MCF 10A (cell line): Measurements from ENCODE around the gene ITGAV.

DNA sequence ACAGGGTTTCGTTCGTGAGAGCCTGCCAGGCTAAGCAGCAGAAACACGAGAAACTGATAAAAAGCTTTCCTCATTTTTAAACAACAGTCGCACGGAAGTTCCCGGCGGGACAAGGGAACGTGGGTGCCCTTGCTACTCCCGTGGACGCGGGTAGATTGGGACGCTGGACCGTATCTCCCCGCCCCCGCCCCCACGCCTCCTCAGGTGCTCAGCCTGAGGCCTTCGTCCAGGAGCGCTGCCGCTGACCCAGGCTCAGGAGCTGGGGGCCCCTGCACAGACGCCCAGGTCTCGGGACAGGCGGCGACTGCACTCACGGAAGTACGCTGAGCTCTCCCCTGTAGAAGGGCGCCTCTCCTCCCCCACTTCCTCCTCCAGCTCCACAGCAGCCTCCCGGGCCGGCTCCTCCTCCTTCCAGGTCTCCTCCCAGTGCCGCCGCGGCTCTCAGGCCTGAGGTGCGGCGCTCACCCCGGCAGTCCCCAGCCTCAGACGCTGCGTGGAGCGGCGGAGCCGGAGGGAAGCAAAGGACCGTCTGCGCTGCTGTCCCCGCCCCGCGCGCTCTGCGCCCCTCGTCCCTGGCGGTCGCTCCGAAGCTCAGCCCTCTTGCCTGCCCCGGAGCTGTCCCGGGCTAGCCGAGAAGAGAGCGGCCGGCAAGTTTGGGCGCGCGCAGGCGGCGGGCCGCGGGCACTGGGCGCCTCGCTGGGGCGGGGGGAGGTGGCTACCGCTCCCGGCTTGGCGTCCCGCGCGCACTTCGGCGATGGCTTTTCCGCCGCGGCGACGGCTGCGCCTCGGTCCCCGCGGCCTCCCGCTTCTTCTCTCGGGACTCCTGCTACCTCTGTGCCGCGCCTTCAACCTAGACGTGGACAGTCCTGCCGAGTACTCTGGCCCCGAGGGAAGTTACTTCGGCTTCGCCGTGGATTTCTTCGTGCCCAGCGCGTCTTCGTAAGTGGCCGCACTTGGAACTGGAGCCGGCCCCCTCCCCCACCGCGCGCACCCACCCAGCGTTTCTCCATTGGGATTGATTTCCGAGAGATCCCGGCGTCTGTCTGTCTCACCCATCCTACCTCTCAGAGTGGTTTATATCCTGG, at the start of gene ITGAV:
Gene ITGAV (plus strand): TSS at position 472 of the 1,085 bp plus-strand sequence.
- PRO-cap = bidirectional peak, plus-strand start at position 485 of the sequence, minus-strand start at position 306 of the sequence; bidirectional peak, plus-strand start at position 1,038 of the sequence, minus-strand start at position 961 of the sequence
- RRBS = under 1% methylated on average over 28 of the region's 105 CpGs

- PRO-cap = unidirectional peak, minus-strand start at chr2:186716868
- RRBS = no CpG with 5 or more reads among the region's 2 CpGs
Measured at GRCh38 chr2:186716654-186717063, 22.8 kb downstream of the FAM171B start.

DNA sequence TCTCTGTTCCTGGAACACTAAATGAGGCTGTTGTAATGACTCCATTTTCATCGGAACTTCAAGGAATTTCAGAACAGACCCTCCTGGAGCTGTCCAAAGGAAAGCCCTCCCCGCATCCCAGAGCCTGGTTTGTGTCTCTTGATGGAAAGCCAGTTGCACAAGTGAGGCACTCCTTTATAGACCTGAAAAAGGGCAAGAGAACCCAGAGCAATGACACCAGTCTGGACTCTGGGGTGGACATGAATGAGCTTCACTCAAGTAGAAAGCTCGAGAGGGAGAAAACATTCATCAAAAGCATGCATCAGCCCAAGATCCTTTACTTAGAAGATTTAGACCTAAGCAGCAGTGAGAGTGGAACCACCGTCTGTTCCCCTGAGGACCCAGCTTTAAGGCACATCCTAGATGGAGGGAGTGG, 68.4 kb downstream of the FAM171B start:
- PRO-cap = no peak
- RRBS = no CpG with 5 or more reads among the region's 4 CpGs

DNA sequence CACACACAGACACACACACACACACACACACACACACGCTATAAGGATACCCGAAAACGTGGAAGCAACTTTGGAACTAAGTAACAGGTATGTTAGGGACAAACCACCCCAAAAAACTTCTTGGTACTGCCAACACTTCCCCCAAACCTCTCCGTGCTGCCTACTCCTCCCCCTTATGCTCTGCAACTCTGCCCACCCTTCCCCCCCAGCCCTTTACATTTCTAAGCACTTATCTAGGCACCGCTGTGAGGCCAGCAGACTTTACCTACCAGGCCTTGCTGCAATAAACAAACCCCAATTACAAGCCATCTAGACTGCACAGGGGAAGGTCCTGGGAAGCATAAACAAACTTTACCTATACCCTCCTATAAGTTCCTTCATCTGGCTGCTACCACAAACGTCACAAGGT, 259.5 kb upstream of the GULP1 start:
- PRO-cap = no peak
- RRBS = no CpG with 5 or more reads among the region's 6 CpGs

GRCh38 chr2:188034804-188035091, 256.9 kb upstream of the GULP1 start:
- PRO-cap = no peak
- RRBS = no CpG with 5 or more reads among the region's 6 CpGs

GRCh38 chr2:188293333-188294368, 2.0 kb downstream of the GULP1 start:
- PRO-cap = no peak
- RRBS = no CpG with 5 or more reads among the region's 12 CpGs

DNA sequence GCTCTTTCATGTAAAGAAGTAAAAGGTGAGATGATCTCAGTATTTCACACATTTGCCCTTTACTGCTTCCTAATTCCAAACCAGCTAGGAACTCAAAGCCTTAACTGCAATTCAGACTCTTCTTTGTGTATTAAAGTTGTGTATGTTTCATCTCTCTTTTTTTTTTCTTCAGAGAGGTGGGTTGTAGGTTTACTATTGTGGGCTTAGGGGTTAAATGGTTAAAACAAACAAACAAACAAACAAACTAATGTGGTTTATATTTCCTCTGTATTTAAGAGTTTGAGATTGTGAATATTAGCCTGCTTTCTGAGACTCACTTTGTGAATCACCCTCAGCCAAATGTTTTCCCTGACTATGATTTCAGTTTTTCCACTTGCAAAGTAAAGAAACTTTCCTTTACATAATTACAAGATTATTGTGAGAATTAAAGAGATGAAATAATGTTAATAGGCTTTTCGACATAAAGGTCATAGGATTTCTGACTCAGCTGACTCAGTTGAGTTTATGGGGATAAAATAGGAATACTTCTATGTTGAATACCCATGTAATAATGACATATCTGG, 2.8 kb downstream of the GULP1 start:
- PRO-cap = no peak
- RRBS = no CpG with 5 or more reads among the region's 1 CpG

GRCh38 chr2:188527219-188527674, 235.6 kb downstream of the GULP1 start:
- PRO-cap = no peak
- RRBS = no CpG with 5 or more reads among the region's 4 CpGs

GRCh38 chr2:188605855-188606140, 314.1 kb downstream of the GULP1 start:
- PRO-cap = no peak
- RRBS = no CpG with 5 or more reads among the region's 6 CpGs

- PRO-cap = no peak
- RRBS = no CpG with 5 or more reads among the region's 1 CpG
Measured at GRCh38 chr2:188891422-188891621, 82.9 kb upstream of the COL3A1 start.

DNA sequence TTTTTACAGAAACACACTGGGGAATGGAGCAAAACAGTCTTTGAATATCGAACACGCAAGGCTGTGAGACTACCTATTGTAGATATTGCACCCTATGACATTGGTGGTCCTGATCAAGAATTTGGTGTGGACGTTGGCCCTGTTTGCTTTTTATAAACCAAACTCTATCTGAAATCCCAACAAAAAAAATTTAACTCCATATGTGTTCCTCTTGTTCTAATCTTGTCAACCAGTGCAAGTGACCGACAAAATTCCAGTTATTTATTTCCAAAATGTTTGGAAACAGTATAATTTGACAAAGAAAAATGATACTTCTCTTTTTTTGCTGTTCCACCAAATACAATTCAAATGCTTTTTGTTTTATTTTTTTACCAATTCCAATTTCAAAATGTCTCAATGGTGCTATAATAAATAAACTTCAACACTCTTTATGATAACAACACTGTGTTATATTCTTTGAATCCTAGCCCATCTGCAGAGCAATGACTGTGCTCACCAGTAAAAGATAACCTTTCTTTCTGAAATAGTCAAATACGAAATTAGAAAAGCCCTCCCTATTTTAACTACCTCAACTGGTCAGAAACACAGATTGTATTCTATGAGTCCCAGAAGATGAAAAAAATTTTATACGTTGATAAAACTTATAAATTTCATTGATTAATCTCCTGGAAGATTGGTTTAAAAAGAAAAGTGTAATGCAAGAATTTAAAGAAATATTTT, 37.6 kb downstream of the COL3A1 start:
- PRO-cap = no peak
- RRBS = no CpG with 5 or more reads among the region's 6 CpGs

- PRO-cap = no peak
- RRBS = no CpG with 5 or more reads among the region's 4 CpGs
Measured at GRCh38 chr2:189168201-189168681, 11.3 kb downstream of the COL5A2 start.

GRCh38 chr2:189178537-189179008, 988 bp downstream of the COL5A2 start:
- PRO-cap = no peak
- RRBS = no CpG with 5 or more reads among the region's 3 CpGs

GRCh38 chr2:189217412-189217994, 37.9 kb upstream of the COL5A2 start:
- PRO-cap = no peak
- RRBS = no CpG with 5 or more reads among the region's 7 CpGs

DNA sequence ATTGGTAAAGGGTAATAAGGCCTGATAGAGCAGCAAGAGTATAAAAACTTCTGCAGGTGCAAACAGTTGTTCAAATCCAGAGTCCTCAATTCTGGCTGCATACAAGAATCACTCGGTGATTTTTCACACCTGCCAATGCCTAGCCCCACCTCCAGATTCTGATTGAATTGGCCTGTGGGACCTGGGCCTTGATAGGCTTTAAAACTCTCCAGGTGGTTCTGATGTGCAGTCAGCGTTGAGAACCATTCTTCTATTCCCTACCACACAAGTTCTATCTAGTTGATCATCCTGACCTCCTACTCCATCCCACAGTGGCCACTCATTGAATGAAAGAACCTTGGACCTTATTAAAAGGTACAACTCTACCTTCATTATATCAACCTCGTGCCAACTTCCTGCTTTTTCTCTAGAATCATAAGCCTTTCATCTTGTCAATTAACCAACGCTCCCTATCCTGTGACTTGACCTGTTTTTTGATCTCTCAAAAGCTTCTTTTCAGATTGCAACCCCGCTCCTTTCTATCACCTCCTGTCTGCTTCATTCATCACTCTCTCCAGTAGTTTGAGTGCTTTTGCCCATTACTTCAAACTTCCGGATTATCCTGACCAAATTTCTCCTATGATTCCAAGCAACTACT, 55.9 kb downstream of the SLC40A1 start:
- PRO-cap = no peak
- RRBS = no CpG with 5 or more reads among the region's 6 CpGs

DNA sequence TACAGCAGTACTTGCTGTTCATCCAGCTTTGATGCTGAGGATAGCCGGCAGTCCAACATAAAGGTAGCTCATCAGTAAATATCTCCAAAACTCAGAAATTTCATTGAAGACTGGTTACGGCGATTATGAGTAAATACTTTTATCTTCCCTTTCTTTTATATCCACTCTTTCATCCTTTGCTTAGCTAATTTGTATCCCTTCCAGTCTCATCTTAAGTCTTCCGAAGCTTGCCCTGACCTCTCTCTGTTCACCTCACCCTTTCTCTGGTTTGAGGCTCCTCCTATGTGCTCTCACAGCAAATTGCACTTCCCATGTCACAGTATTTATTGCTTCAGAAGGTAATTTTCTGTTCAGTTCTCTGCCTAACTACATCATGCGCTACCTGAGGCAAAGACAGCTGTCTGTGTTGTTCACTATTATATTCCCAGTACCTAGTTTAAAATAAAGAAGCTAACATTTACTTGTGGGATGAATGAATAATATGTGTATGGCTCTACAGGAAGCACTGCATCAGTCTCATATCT, 32.1 kb upstream of the ASDURF start:
- PRO-cap = no peak
- RRBS = no CpG with 5 or more reads among the region's 5 CpGs

DNA sequence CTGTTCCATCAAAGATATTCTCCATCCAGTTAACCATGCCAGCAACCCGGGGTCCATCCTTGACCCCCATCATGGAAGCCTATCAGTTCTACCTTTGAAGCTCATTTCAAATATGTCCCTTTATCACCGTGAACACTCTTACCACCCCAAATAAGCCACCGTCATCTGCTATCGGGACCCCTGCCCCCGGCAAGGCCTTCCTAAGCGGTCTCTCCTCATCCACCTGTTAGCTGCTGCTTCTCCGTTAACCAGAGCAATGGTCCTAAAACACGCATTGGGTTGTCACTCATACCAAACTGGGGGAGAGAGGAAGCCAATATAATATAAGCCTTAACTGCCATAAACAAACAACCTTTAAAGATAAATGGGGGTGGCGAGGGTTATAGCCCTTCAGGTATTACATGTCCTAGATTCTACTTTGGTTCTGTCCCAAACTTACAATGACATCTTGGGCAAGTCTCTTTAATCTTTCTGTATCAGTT, 698 bp downstream of the ASDURF start:
- PRO-cap = no peak
- RRBS = no CpG with 5 or more reads among the region's 9 CpGs

- PRO-cap = no peak
- RRBS = no CpG with 5 or more reads among the region's 7 CpGs
Measured at GRCh38 chr2:189712656-189713272, 38.3 kb downstream of the ANKAR start.

- PRO-cap = no peak
- RRBS = no CpG with 5 or more reads among the region's 3 CpGs
Measured at GRCh38 chr2:190181880-190182616, 1.4 kb downstream of the C2orf88 start.

- PRO-cap = no peak
- RRBS = no CpG with 5 or more reads among the region's 2 CpGs
Measured at GRCh38 chr2:190469191-190469584, 61.0 kb downstream of the MFSD6 start.